ENCODE measurements around the genes CEP72 and SLC12A7.

CAGE:
- cytosol, long polyA minus RNA, result no peak
- cytosol, long polyA plus RNA, result no peak
- long polyA plus RNA, result no peak
- nucleus, long polyA minus RNA, result no peak
- nucleus, long polyA plus RNA, result no peak
Measured at GRCh38 chr5:12198-12735, 79.7 kb upstream of the PLEKHG4B start.

DNA sequence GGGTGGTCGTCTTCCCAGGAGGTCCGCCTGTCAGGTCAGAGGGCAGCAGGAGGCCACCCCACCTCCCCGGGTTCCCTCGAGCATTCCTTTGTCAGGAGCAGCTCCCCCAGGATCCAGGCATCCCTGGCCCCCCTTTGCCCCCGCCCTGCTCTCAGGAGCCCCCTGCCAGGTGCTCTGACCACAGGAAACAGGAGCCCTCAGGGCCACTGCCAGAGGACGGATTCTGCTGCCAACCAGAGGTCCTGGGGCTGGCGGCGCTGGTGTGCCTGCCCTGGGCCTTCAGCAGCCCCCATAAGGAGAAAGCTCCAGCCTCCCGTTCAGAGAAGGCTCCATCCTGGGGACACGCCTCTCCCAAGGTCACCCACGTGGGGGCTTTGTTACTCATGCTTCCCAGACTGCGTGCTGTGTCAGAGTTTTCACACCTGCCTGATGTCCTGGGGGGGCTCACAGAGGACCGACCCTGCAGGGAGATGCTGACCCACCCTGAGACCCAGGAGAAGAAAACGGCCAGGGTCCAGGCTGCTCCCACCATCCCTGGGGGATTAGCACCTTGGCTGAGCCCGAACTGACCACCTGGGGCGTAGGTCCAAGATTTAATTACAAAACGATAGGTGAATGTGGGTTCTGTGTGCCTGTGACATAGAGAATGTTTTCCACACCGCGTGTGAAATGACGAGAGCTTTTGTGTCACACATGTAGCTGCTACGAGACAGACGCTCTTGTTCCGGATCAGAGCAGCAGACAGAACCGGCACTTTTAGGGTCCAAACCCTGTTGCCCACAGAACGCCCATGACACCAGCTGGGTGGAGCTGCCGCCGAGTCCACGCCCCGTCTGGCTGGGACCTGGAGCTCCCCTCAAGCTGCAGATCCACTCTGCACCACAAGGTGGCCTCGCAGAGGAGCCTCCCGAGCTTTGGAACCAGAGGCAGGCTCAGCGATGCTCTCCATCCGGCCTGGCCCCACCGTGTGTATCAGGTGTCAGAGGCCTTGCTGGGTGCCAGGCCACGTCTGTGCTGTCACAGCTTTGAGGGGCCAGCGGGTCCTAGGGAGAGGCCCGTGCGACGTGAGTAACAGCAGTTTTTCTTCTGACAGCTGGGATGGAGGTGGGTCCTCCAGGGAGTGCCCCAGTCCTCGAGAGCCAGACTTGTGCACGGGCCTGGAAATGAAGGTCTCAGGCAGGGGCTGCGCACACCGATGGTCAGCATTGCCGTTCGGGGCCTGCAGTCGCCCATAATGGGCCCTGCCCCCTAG lies 3.0 kb upstream of the LRRC14B start:
CAGE:
- cytosol, long polyA minus RNA, result no peak
- cytosol, long polyA plus RNA, result no peak
- long polyA plus RNA, result no peak
- nucleus, long polyA minus RNA, result no peak
- nucleus, long polyA plus RNA, result no peak

GRCh38 chr5:325245-325764 lies 3.8 kb downstream of the AHRR start:
CAGE:
- cytosol, long polyA minus RNA, result no peak
- cytosol, long polyA plus RNA, result no peak
- long polyA plus RNA, result no peak
- nucleus, long polyA minus RNA, result no peak
- nucleus, long polyA plus RNA, result no peak

DNA sequence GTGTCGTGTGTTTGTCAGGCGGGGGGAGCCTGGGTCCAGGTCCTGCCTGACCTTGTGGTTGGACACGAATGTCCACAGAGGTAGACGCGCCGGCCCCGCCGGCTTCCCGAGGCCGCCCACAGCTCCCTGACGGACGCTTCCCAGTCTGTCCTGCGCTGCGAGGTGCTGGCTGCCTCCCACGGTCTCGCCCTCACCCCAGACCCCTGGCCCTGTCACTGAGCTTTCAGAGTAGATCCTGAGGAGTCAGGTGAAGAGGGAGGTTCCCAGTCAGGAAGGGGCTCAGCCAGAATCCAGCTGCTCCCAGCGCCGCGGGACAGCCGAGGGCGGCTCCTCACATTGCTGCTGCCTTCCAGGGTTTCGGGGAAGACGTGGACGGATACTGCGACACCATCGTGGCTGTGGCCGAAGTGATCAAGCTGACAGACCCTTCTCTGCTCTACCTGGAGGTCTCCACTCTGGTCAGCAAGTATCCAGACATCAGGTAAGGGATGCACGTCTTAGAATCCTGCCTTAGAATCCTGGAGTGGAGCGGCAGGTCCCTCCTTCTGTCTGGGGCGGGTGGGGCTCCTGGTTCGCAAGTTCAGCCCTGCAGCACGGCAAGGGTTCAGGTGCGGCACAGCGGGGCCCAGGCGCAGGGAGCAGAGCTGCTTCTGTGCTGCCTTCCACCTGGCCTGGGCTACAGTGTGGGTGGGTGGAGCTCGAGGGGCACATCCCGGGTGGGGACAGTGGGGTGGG lies 22.6 kb downstream of the EXOC3 start:
CAGE:
- cytosol, long polyA minus RNA, result no peak
- cytosol, long polyA plus RNA, result no peak
- long polyA plus RNA, result no peak
- nucleus, long polyA minus RNA, result no peak
- nucleus, long polyA plus RNA, result no peak

GRCh38 chr5:472873-473407 lies 30.0 kb downstream of the EXOC3 start:
CAGE:
- cytosol, long polyA minus RNA, result no peak
- cytosol, long polyA plus RNA, result no peak
- long polyA plus RNA, result no peak
- nucleus, long polyA minus RNA, result no peak
- nucleus, long polyA plus RNA, result no peak

DNA sequence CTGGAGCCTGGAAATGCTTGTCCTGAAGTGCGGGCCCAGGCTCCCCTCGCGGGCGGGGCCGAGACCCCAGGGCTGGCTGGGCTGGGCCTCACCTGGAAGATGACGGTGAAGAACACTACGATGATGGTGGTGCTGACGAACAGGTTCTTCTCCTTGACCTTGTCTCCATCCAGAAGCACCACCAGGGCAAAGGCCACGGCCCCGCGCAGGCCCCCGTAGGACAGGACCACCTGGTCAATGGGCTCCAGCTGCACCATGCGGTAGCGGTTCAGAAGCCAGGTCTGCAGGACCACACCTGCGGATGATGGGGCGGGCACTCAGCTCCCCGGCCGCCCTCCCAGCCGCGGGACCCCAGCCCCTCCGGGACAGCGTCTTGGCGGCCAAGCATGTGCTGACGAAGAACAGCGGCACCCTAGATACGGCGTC lies 39.5 kb downstream of the EXOC3 start:
CAGE:
- cytosol, long polyA minus RNA, result no peak
- cytosol, long polyA plus RNA, result no peak
- long polyA plus RNA, result no peak
- nucleus, long polyA minus RNA, result no peak
- nucleus, long polyA plus RNA, result no peak

GRCh38 chr5:611960-612975 lies at the start of gene CEP72:
Gene CEP72, plus strand, starts transcription at chr5:612340.
CAGE:
- cytosol, long polyA minus RNA, result no peak
- cytosol, long polyA plus RNA, result no peak
- long polyA plus RNA, result no peak
- nucleus, long polyA minus RNA, result no peak
- nucleus, long polyA plus RNA, result no peak

DNA sequence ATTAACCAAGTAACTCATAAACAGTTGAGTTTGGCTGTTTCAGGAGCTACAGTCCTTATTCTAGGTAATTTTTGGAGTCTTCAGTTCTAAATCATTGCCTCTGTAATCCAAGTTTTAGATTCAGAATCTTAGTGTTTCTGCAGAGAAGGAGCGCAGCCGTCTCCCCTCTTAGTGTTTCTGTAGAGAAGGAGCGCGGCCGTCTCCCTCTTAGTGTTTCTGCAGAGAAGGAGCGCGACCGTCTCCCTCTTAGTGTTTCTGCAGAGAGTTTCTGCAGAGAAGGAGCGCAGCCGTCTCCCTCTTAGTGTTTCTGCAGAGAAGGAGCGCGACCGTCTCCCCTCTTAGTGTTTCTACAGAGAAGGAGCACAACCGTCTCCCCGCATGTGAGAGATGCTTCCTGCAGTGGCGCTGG lies 10.7 kb downstream of the CEP72 start:
CAGE:
- cytosol, long polyA minus RNA, result no peak
- cytosol, long polyA plus RNA, result no peak
- long polyA plus RNA, result no peak
- nucleus, long polyA minus RNA, result no peak
- nucleus, long polyA plus RNA, result no peak

GRCh38 chr5:663545-664216 lies 29.5 kb downstream of the TPPP start:
CAGE:
- cytosol, long polyA minus RNA, result no peak
- cytosol, long polyA plus RNA, result no peak
- long polyA plus RNA, result no peak
- nucleus, long polyA minus RNA, result no peak
- nucleus, long polyA plus RNA, result no peak

DNA sequence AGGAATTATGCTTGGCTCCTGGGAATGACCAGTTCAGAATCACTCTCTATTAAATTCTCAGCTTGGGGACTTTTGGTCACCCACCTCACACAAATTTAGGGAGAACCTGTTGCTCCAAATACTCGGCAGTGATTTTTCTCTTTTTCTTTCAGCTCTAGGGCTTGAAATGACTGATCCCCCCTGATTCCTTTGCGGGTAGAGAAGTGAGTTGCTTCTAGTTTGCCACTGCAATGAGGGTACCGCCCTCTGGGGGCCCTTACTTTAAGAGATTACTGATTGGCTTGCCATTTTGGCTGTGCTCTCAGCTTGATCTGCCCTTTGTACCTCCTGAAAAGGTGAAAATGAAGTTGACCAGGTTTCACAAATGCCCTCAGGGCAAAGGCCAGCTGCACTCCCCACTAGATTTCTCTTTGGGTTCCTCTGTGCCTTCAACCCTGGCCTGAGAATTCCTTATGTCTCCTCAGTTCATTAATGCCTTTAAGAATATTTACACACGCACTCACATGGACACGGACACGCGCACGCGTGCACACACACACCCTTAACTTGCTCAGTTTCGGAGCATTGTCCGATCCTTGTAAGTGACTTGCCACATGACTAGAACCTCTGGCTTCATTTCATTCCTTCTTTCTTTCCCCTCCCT lies 20.6 kb upstream of the TPPP start:
CAGE:
- cytosol, long polyA minus RNA, result no peak
- cytosol, long polyA plus RNA, result no peak
- long polyA plus RNA, result no peak
- nucleus, long polyA minus RNA, result no peak
- nucleus, long polyA plus RNA, result no peak

CAGE:
- cytosol, long polyA minus RNA, result no peak
- cytosol, long polyA plus RNA, result no peak
- long polyA plus RNA, result no peak
- nucleus, long polyA minus RNA, result no peak
- nucleus, long polyA plus RNA, result no peak
Measured at GRCh38 chr5:783728-784486, 622 bp downstream of the ZDHHC11B start.

CAGE:
- cytosol, long polyA minus RNA, result no peak
- cytosol, long polyA plus RNA, result no peak
- long polyA plus RNA, result no peak
- nucleus, long polyA minus RNA, result no peak
- nucleus, long polyA plus RNA, result no peak
Measured at GRCh38 chr5:858760-859227, 8.0 kb upstream of the ZDHHC11 start.

CAGE:
- cytosol, long polyA minus RNA, result no peak
- cytosol, long polyA plus RNA, result no peak
- long polyA plus RNA, result no peak
- nucleus, long polyA minus RNA, result no peak
- nucleus, long polyA plus RNA, result no peak
Measured at GRCh38 chr5:961083-961487, 47.5 kb upstream of the NKD2 start.

DNA sequence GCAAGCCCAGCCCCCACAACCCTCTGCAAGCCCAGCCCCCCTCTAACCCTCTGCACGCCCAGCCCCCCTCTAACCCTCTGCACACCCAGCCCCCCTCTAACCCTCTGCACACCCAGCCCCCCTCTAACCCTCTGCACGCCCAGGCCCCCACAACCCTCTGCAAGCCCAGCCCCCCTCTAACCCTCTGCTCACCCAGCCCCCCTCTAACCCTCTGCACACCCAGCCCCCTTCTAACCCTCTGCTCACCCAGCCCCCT lies 13.8 kb downstream of the SLC12A7 start:
CAGE:
- cytosol, long polyA minus RNA, result no peak
- cytosol, long polyA plus RNA, result no peak
- long polyA plus RNA, result no peak
- nucleus, long polyA minus RNA, result no peak
- nucleus, long polyA plus RNA, result no peak

CAGE:
- cytosol, long polyA minus RNA, result no peak
- cytosol, long polyA plus RNA, result no peak
- long polyA plus RNA, result no peak
- nucleus, long polyA minus RNA, result no peak
- nucleus, long polyA plus RNA, result no peak
Measured at GRCh38 chr5:1102809-1103416, 8.9 kb downstream of the SLC12A7 start.

CAGE:
- cytosol, long polyA minus RNA, result no peak
- cytosol, long polyA plus RNA, result no peak
- long polyA plus RNA, result no peak
- nucleus, long polyA minus RNA, result no peak
- nucleus, long polyA plus RNA, result no peak
Measured at GRCh38 chr5:1105914-1106298, 6.0 kb downstream of the SLC12A7 start.

CAGE:
- cytosol, long polyA minus RNA, result no peak
- cytosol, long polyA plus RNA, result no peak
- long polyA plus RNA, result no peak
- nucleus, long polyA minus RNA, result no peak
- nucleus, long polyA plus RNA, result no peak
Measured at GRCh38 chr5:1110693-1111702, 865 bp downstream of the SLC12A7 start.

DNA sequence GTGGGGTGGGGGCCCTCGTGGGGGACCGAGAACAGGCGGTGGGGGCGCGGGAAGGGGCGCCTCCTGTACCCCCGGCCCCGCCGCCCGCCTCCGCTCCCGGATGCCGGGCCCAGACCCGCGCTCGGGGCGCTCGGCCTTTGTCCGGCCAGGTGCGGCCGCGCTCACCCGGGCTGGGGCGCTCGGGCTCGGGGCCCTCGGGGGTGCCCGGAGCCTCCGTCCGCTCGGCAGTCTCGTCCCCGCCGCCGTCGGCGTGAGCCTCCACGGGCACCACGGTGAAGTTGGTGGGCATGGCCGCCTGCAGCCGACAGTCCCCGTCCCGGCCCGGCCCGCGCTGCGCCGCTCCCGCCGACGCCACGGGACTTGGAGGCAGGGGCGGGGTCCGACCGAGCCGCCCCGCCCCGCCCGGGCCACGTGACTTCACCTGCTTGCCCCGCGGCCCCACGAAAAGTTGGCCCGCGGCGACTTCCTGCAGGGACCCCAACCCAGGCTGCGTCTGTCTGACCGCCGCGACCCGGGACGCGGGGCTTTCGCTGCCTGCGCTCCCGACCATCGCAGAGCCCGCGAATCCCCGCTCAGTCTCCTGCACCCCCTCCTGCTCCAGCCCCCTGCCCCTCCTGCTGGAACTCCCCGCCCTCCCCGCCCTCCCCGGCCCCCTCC lies at the start of gene SLC12A7:
Gene SLC12A7, minus strand, starts transcription at position 361 of the 657 bp plus-strand sequence.
CAGE:
- cytosol, long polyA minus RNA, result no peak
- cytosol, long polyA plus RNA, result no peak
- long polyA plus RNA, result no peak
- nucleus, long polyA minus RNA, result no peak
- nucleus, long polyA plus RNA, result no peak

DNA sequence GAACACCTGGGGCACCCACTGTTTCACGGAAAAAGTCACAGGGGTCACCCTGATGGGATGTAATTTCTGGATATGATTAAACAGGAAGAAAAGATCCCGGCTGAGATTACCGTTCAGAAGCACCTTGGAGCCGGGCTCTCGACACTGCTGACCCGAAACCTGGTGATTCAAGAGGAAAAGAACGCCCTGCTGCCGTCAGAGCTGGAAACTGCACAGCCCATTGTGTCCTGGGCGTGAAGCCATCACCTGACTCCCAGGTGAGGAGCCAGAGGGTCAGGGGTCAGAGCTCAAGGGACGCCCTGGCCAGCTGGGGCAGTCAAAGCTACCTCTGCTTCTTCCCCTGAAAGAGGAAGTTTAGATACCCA lies 17.8 kb upstream of the SLC12A7 start:
CAGE:
- cytosol, long polyA minus RNA, result no peak
- cytosol, long polyA plus RNA, result no peak
- long polyA plus RNA, result no peak
- nucleus, long polyA minus RNA, result no peak
- nucleus, long polyA plus RNA, result no peak

DNA sequence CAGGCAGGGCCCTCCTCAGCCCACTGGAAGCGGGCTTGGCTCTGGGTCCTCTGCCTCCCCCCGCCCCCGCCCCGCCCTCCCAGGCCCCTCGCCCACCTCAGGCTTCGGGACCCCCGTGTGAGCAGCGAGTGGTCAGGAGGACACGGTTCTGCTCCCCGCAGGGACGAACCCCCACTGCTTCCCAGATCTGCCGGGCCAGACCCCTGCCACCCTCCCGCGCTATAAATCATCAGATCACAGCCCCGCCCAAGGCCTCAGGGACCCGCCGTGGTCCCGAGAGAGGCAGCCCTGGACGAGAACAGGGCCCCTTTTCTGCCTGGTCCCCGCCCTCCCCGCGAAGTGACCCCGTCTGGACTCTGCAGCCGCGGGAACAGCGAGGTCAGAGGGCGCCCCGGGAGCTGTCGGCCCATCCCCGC lies 43.2 kb upstream of the SLC12A7 start:
CAGE:
- cytosol, long polyA minus RNA, result no peak
- cytosol, long polyA plus RNA, result no peak
- long polyA plus RNA, result no peak
- nucleus, long polyA minus RNA, result no peak
- nucleus, long polyA plus RNA, result no peak

All from keratinocyte (primary cell).